ENCODE measurements around a stretch of chr18.

DNA sequence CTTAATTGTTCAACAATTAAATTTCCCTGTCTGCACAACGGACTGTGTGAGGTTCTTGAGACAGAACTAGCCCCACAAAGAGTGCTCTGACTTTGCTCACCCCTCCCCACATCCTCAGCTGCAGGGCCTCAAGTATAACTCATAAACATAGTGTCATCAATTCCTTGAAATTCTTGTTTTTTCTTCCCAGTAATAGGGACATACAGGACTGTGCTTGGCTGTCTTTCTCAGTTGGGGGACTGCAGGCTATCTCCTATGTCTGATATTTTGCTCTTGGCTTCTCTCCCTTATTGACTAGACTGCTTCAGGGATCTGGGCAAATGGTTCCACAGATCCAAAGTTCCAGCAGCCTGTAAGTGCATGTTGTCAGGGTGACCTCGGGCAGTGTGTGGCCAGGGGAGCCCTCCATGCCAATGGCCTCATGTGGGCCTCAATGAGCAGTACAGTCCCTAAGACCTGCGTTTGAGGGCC, 2.2 kb upstream of the TTC39C start:
- PRO-cap, result no peak

DNA sequence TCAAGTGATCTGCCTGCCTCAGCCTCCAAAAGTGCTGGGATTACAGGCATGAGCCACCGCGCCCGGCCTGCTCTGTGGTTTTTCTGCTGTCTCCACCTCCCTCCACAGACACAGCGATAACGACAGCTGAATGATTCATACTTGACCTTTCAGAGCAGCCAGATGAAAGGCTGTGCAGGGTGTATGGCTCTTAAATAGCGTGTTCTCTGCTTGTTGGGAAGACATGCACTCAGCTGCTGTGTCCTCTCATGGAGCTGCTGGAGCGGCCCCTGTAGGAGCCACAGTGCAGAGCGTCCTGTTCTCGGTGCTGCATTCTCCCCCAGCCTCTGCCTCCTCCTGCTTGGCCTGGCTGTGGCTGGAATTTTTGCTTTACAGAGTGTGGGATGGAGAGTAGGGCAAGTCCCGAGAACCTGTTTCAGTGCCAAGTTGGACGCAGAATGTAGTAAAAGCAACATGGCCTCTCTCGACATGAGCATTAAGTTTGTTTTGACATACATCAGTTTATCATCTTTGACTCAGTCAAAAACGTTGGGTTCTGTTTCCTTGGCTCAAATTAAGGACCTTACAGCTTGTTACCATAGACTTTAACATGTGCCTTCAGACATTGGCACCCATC, 61.8 kb downstream of the TTC39C start:
- PRO-cap, result no peak

DNA sequence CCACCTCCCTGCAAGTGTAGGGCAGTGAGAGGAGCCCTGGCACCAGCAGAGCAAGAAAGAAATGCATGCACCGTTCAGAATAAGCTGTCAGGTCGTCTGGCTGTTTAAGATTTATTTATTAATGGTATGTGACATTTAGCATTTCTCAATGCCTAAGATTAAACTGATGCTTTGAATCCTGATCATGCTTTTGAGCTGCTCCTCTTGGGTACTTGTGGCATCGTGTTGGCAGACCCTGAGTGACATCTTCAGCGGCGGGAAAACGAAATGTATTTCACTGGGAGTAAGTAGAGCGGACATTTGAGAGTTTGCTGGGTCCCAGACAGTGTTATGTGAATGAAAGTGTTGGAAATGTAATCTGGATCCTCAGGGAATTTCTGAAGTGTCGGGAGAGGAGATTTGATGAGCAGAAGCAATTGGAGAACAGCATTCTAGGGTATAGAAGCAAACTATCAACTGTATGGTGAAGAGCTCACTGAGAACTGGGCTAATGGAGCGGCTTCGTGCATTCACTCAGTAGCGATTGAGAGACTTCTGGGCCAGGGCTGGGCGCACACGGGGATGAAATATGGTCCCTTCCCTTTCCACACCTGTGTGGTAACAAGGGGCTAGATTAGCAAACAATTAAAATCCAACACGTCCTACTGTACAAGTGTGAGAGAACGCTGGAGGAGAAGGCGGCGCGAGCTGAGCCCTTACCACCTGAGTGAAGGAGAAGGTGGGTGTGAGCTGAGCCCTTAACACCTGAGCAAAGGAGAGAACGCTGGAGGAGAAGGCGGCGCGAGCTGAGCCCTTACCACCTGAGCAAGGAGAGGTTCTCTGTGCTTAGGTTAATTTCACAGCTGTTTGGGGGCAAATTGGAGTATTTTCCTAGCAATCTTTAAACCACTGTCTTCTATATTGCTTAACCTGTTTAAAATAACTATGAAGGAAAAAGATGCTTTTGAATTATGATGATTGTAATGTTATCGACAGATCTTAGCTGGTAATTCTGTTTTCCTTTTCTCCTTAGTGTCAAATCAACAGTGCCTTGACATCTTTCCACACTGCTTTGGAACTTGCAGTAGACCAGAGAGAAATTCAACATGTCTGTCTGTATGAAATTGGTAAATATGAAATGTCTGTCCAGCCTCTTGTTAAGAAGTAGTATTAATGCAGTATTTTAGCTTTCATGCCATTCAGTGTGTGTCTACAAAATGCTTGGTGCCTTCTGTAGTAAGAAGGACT, 24.9 kb upstream of the CABYR start:
- PRO-cap, result no peak

GRCh38 chr18:24120065-24120653, 18.7 kb upstream of the CABYR start:
- PRO-cap, result no peak

DNA sequence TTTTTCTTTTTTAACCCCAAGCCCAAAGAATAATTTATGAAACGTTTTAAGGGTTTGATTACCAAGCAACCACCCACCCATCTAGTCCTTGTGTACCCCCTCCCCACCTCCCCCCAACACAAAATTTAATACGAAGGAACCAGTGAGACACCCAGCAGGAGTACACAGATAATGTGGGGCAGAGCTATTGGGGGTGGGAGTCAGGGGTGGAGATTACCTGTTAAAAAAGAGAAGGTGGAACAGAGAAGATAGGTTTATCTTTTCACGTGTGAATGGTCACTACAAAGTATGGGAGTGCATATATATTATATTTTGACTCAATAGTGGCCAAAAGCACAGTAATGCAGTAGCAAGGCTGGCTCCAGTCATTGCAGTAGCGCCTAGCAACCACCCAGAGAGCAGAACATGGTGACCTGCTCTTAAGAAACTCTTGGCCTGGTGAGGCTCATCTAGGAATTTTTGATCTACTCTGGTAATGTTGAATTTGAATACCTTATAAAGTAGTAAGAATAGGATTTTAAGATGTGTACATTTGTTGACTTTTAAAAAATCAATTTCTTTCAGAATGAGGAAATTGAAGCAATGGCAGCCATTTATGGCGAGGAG, 988 bp downstream of the IMPACT start:
- PRO-cap, result no peak

- PRO-cap, result no peak
Observed at GRCh38 chr18:25349024-25349905, 2.7 kb downstream of the ZNF521 start.

DNA sequence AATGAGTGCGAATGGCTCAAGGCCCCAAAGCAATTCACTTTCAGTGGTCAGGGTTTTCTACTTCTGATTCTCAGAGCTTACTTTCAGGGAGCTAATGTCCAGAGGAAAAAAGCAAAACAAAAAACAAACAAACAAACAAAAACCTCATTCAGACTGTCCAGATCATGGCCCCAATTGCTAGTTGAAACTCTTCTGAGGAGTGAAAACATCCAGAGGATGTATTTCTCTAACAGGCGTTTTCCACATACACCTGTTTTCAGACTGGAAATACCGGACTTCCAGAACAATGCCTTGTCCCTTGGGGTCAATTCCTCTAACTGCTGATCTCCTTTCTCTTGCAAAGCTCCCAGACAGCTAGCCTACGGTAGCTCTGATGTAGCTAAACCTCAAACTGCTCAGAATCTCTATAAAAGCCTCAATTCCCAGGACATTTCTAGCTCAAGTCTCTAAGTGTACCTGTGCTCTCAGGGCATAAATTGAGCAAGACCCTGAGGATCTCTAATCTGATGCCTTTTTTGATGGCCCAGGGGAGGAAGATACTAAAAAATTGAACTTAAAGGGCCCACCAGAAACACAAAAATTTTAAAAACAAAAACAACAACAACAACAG, 323.5 kb upstream of the ZNF521 start:
- PRO-cap, result no peak

- PRO-cap, result no peak
Observed at GRCh38 chr18:25711577-25711777, 359.5 kb upstream of the ZNF521 start.

DNA sequence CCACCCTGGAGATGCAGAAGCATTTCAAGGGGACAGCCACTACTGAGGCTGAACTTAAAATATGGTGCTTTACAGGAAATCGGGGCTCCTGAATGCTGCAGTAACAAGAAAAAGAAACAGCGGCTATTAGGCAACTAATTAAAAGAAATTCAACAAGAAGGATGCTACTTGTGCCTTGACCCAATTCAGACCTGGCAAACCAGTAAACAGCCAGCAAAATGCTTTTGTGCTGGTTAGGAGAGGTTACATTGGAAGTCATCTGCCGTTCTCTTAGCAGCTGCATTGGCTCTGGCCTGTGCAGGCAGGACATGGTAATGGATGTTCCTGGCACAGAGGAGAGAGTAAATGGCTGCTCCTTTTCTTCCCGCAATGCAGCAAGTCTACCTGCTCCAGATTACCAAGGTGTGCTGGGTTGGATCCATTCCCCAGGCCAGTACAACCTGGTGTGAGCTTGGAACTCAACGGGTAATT, 236.0 kb downstream of the SS18 start:
- PRO-cap, result no peak

DNA sequence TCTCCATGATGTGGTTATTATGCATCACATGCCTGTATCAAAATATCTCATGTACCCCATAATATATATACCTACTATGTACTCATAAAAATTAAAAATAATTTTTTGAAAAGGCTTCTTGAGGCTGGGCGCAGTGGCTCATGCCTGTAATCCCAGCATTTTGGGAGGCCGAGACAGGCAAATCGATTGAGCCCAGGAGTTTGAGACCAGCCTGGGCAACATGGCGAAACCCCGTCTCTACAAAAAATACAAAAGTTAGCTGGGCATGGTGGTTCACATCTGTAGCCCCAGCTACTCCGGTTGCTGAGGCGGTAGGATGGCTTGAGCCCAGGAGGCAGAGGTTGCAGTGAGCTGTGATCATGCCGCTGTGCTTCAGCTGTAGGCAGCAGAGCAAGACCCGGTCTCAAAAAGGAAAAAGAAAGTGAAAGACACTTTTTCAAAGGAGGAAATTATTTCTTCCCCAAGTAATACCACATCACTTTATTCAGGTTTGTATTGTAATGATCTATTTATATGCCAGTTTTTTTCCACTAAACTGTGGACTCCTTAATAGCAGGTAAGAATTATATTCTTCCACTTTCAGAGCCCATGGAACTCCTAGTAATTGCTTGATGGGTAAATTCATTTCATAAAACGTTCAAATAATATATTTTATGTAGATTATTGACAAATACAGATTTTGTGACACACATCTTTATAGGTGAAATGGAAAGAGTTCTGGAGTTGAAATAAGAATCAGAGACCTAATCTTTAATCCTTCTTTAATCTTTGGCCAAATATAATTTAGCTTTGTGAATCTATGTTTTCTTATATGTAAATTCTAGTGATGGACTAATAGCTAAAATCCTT, 35.7 kb upstream of the TAF4B start:
- PRO-cap, result no peak

GRCh38 chr18:26459426-26460063, 88.8 kb downstream of the KCTD1 start:
- PRO-cap, result no peak

DNA sequence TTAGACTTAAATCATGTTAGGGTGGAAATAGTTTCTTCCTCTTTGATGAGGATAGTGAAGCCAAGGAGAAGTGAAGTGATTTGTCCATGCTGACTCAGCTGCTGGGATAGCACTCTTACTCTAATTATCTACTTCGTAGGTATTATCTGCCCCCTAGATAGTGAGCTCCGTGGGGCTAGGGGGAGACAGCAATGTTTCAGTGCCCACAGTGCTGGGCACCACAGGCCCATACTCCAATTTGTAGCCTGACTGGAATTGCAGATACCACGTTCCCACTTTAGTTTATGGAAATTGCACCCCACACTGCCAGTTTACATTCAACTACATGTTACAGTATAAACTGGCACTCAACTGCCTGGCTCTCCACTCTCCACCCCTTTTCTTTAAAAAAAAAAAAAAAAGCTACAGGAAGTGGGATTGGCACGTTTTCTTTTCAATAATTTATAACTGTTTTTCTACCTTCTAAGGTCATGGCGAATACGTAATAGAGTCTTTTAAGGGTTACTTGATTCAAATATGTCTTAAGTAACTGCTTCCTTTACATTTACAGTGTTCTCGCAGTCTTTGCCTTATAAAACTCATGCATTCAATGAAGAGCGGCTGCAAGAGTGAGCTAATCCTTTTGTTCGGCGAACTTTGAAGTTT, 2.4 kb downstream of the KCTD1 start:
- PRO-cap, result no peak

DNA sequence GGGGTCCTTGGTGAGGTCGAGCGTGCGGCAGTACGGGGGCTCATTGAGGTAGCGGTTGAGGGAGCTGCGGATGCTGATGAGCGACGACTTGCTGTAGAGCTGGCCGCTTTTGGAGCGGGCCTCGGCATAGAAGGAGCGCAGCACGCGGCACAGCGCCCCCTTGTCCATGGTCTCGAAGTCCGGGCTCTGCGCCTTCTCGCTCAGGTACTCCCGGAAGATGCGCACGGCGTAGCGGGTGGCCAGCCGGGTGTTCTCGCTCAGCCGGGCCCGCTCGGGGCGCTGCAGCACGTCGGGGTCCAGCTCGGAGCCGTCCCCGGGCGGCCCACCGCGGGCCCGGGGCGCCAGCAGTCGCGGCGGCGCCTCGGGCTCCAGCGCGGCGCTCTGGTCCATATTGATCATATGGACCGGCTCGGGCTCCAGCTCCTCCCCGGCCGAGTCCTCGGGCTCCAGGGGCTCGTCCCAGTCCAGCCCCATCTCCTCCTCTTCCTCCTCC, 532 bp downstream of the KCTD1 start:
- PRO-cap, result no peak

GRCh38 chr18:26702023-26702472, 153.7 kb upstream of the KCTD1 start:
- PRO-cap, result no peak

- PRO-cap, result no peak
Observed at GRCh38 chr18:28127211-28127686, 49.7 kb downstream of the CDH2 start.

DNA sequence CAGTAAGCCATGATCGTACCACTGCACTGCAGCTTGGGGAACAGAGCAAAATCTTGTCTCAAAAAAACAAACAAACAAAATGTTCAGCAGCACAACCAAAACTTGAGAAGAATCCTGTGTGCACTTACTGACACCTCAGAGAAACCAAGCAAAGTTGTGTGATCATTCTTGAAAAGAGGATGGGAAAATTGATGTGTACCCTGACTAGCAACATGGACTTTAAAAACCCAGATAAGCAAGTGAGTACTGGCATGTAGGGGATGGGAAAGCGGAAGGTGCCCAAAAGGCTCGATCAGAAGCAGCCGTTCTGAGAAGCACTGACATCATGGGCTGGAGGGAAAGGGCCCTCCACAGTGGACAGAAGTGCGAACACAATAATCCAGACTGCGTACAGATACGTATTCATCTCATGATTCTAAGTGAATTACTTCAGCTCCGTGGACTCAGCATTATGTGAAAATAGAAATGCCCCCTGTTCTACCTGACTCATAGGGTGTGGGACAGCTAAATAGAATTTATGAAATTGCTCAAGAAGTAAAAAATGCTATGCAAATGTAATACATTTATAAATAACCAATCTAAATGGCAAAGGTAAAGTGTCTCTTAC, 42.2 kb downstream of the CDH2 start:
- PRO-cap, result no peak

- PRO-cap, result no peak
Observed at GRCh38 chr18:28240299-28241167, 63.6 kb upstream of the CDH2 start.

DNA sequence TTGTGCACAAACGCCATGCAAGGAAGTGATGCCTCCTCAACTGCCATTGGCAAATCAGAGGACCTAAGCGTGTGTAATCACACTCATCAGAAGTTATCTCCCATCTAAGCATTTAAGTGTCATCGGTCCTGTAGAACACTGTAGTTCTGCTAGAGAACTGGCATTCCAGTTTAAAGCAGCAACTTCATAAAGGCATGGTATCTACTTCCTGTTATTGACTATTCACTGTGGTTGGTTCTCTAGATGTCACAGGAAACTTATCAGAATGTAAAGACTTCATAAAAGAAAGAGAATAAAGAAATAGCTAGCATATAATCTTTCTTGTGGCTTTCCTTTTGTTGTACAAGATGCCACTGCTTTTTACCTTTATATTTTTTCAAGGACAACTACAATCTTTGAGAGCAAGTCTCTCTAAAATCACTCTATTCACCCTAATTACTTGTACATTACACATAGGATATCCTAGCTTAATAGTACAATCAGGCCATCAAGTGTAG, 492 bp upstream of the DSC1 start:
- PRO-cap, result no peak

DNA sequence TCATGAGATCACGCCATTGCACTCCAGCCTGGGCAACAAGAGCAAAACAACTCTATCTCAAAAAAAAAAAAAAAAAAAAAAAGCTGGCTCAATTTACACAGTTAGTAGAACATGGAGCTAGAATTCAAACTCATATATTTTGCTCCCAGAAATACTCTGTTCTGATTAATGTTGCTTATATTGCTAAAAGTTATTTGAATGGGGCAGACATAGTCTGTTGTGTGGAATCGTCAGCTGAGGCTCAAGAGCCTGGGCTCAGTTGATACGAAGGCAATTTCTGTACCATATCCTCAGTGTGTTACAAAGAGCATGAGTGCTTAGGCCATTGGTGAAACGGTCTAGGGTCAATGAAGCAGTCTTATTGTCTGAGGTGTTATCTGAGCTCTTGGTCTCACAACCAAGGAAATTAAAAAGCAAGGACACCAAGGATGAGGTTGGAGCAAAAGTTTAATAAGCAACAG, 40.3 kb upstream of the DSC1 start:
- PRO-cap, result no peak

DNA sequence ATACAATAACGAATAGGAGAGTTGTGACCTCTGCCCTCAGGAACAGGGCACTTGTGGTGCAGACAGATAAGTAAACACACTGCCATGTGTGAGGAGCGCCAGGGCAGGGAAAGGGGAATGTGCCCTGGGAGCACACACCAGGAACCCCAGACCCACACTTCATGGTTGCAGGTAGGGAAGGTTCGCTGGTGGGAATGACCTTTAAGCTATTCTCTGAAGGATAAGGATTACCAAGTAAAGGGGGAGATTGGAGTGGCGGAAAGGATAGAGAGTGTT, 42.2 kb upstream of the DSC1 start:
- PRO-cap, result unidirectional peak, plus-strand start at position 79 of the sequence; unidirectional peak, plus-strand start at position 106 of the sequence